Spleen (tissue), 7 donors: ENCODE measurements around the genes ASB13 and GDI2.

- PRO-cap, 4 experiments = no peak in any of the 4 experiments
- RAMPAGE, long total RNA, 4 experiments = no peak in any of the 4 experiments
These were observed 20.2 kb downstream of the ASB13 start for GRCh38 chr10:5645944-5646860.

- PRO-cap, 4 experiments = peak in 4 of 4 experiments; most common plus-strand start chr10:5666047 (in 2); most common minus-strand start chr10:5666595 (in 3)
- RAMPAGE, long total RNA, 4 experiments = no peak in any of the 4 experiments
These were observed at the start of gene ASB13 for GRCh38 chr10:5665862-5666878. ASB13 (minus strand) TSS chr10:5666595.

DNA sequence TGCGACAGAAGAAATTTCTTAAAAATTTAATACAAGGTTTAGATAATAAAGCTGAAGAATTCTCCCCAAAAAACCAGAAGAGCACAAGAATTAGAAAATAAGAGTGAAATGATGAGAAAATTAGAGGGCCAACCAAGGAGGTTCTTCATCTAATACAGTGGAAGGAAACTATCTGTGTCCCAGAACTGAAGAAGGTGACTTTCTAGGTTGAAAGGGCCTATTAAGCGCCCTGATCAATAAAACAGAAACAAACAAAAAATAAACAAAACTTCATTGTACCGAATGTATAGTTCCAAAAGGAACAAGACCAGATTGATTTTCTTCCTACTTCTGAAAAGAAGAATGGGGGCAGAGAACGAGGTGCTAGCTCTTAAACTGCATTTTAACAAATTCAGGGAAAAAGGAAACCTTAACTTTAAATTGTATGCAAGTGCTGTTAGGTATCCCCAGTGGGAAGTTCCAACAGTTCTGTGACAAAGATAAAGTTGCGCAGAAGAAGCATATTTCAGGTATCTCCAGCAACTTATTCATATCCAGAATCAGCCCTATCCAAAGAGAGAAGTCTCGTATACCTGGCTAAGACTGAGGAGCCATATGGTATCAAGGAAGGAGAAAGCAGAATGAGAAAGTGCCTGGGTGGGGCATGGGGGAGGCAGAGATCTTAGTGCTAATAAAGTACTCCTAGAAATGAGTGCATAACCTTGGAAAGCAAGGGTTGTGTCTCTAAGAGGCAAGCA is 12.4 kb downstream of the TASOR2 start:
- PRO-cap, 4 experiments = no peak in any of the 4 experiments
- RAMPAGE, long total RNA, 4 experiments = no peak in any of the 4 experiments

DNA sequence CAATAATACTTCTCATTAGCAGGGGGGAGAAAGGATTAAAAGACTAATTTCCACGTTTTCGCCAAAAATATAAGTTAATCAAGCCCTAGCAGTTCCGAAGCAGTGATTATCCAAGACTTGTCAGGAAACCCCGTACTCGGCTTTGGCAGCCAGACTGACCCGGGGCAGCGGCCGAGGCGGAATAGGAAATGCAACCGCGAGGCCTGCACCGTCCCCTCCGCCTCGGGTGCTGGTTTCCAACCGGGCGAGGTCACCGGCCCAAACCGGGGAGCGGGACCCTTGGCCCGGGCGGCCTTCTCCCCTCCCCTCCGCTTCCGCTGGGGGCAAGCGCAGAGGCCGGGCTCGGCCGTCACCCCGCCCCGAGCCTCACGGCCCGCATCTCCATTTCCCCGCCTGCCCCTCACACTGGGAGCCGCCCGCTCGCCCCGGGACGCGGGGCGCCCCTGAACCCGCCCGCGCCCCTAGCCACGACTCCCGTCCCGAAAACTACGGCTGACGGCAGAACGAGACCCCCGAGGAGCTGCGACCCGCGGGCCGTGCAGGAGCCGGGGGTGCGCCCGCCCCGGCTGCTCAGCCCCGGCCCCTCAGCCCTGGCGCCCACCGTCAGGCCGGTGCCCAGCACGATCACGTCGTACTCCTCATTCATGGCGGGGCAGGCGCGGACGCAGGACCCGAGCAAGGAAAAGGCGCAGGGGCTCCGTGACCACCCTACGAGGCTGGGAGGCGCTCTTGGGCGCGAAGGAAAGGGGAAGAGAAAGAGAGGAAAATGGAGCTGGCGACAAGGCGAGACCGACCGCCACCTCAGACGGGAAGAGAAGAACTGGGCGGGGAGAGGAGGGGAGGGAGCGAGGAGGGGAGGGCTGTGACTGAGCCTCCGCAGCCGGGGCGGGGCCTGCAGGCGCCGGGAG is at the start of gene GDI2:
TSS of gene GDI2 (minus strand) at position 822 of the 908 bp plus-strand sequence.
- PRO-cap, 4 experiments = peak in 4 of 4 experiments; most common plus-strand start position 152 of the sequence (in 4); most common minus-strand start position 183 of the sequence (in 3)
- RAMPAGE, long total RNA, 4 experiments = start-site peak on the minus strand in 4 of 4 experiments, centred at positions 762 to 771 of the sequence, 310 to 749 reads per replicate

GRCh38 chr10:5816071-5816895 is 3.0 kb upstream of the GDI2 start:
- PRO-cap, 4 experiments = peak in 3 of 4 experiments; most common plus-strand start chr10:5816423 (in 3); most common minus-strand start chr10:5816290 (in 2)
- RAMPAGE, long total RNA, 4 experiments = no peak in any of the 4 experiments

- PRO-cap, 4 experiments = peak in 3 of 4 experiments; most common plus-strand start chr10:5889060 (in 3)
- RAMPAGE, long total RNA, 4 experiments = no peak in any of the 4 experiments
These were observed 800 bp downstream of the ANKRD16 start for GRCh38 chr10:5888603-5889583.

DNA sequence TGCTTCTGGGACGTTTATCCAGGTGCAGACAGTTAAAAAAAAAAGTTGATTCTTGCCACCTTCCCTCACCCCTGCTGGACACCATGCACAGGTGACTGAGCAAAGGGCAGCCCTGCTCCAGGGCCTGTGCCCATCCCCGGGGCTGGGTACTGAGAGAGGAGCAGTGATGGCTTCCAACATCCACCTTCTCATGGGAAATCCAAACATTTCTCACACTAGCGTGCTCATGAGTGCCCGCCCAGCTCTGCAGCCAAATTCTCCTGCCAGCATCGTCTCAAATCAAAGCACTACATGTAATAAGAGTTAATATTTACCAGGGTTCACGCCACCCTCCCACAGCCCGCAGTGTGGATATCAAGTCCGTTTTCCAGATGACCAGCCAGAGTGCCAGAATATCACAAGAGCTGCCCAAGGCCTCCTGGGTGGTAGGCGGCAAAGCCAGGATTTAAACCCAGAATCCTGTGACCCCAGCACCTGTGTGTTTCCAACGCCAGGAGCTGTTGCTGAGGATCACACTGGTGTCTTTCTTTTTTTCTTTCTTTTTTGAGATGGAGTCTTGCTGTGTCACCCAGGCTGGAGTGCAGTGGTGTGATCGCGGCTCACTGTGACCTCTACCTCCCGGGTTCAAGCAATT is 12.0 kb downstream of the IL15RA start:
- PRO-cap, 4 experiments = no peak in any of the 4 experiments
- RAMPAGE, long total RNA, 4 experiments = no peak in any of the 4 experiments

DNA sequence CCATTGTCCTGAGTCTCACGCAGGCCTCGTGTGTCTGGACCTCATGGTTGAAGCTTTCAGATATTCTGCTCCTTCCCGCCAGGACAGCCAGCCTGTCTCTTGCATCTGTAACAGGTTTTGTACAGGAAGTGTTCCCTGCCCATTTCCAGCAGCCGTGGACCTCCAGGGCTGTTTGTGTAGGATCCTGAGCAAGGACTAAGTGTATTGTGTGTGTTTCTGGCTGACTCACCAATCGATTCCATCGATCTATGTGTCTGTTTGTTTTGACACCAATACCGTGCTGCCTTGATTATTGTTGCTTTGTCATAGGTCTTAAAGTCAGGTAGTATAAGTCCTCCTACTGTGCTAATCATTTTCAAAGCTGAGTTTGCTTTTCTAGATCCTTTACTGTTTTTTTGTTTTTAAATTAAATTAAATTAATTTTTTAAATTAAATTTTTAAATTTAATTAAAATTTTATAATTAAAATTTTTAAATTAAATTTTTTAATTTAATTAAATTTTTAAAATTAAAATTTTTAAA is 8.5 kb downstream of the IL15RA start:
- PRO-cap, 4 experiments = no peak in any of the 4 experiments
- RAMPAGE, long total RNA, 4 experiments = no peak in any of the 4 experiments

- PRO-cap, 4 experiments = peak in 1 of 4 experiments; most common plus-strand start chr10:6057734 (in 1)
- RAMPAGE, long total RNA, 4 experiments = no peak in any of the 4 experiments
These were observed 4.7 kb downstream of the IL2RA start for GRCh38 chr10:6057522-6057821.

GRCh38 chr10:6068202-6068756 is 6.1 kb upstream of the IL2RA start:
- PRO-cap, 4 experiments = peak in 2 of 4 experiments; most common plus-strand start chr10:6068641 (in 2); most common minus-strand start chr10:6068499 (in 1)
- RAMPAGE, long total RNA, 4 experiments = no peak in any of the 4 experiments

- PRO-cap, 4 experiments = no peak in any of the 4 experiments
- RAMPAGE, long total RNA, 4 experiments = no peak in any of the 4 experiments
These were observed 21.1 kb downstream of the RBM17 start for GRCh38 chr10:6109938-6110327.

GRCh38 chr10:6113207-6113711 is 24.4 kb downstream of the RBM17 start:
- PRO-cap, 4 experiments = no peak in any of the 4 experiments
- RAMPAGE, long total RNA, 4 experiments = no peak in any of the 4 experiments

GRCh38 chr10:6175156-6176179 is 27.3 kb upstream of the PFKFB3 start:
- PRO-cap, 4 experiments = no peak in any of the 4 experiments
- RAMPAGE, long total RNA, 4 experiments = start-site peak on the plus strand in 1 of 4 experiments, at chr10:6175946-6176035 at its widest, 9 reads per replicate

- PRO-cap, 4 experiments = no peak in any of the 4 experiments
- RAMPAGE, long total RNA, 4 experiments = no peak in any of the 4 experiments
These were observed 48.4 kb downstream of the PFKFB3 start for GRCh38 chr10:6251215-6251414.

- PRO-cap, 4 experiments = no peak in any of the 4 experiments
- RAMPAGE, long total RNA, 4 experiments = no peak in any of the 4 experiments
These were observed 54.8 kb downstream of the PFKFB3 start for GRCh38 chr10:6257440-6257978.

GRCh38 chr10:6382793-6383393 is 180.2 kb downstream of the PFKFB3 start:
- PRO-cap, 4 experiments = no peak in any of the 4 experiments
- RAMPAGE, long total RNA, 4 experiments = no peak in any of the 4 experiments

- PRO-cap, 4 experiments = no peak in any of the 4 experiments
- RAMPAGE, long total RNA, 4 experiments = no peak in any of the 4 experiments
These were observed 136.1 kb downstream of the SFMBT2 start for GRCh38 chr10:7274695-7275212.

DNA sequence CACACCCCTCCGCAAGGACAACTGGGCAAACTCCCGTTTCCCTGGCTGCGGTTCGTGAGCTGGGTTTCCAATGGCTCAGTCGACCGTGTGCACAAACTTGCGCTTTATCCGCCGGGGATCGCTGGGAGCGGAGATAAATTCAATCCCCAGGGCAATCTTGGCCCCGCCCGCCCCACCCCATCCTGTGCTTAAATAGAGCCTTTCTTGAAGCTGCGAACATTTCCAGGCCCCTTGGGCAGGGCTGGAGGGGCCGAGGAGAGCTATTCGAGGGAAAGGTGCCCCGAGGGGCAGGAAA is 494 bp upstream of the SFMBT2 start:
- PRO-cap, 4 experiments = no peak in any of the 4 experiments
- RAMPAGE, long total RNA, 4 experiments = no peak in any of the 4 experiments

GRCh38 chr10:7702575-7702941 is 558 bp upstream of the ITIH2 start:
- PRO-cap, 4 experiments = no peak in any of the 4 experiments
- RAMPAGE, long total RNA, 4 experiments = no peak in any of the 4 experiments

DNA sequence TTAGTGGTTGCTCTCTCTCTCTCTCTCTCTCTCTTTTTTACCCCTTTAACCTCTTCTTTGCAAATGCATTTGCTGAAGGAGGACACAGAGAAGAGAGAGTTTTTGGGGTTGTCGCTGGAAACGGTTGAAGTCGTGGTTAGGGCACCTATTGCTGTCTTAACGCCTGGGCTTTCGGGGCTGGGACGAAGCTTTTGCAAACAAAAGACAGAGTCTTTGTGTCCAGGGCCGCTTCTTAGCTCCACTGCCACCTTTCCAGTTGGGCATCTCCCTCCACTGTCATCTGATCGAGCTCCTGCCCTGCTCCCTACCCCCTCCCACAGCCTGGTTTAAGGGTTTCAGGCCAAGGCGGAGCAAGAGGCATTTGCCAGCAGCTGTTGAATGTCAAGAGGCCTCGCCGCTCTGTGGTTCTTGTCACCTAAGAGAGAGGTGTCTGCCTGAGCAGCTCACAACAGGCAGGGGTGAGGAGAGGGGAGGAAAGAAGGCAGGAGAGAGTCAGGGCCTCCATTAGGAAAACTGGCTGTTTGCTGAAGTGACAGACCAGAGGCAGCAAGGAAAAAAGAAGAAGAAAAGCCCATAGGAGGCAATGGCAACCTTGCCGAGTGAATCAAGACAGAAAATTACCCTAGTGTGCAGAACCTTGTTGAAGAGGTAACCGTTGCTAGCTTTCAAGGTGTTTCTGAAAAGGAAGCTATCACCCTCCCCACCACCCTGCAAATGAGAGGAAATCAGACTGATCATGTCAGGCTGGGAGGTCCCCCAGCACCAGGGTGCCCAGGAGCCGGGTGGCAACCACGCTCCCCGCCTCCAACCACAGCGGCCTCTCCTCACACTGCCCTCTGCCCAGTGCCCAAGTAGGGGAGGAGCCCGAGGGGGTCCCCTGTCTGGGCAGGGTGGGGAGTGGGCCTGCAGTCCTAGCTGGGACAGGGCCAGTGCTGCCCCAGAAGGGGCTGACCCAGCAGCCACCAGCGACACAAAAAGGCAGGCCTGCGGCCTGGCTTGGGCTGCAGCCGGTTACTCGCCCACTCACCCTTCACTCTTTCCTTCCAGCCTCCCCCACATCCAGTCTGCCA is 6.9 kb downstream of the GATA3 start:
- PRO-cap, 4 experiments = peak in 3 of 4 experiments; most common minus-strand start position 403 of the sequence (in 2)
- RAMPAGE, long total RNA, 4 experiments = no peak in any of the 4 experiments